ENCODE data around the genes ADAMTS15, NTM and SPATA19.

GRCh38 chr11:129930587-129931265 lies 35.3 kb upstream of the NFRKB start:
- RRBS: no CpG with 5 or more reads among the region's 13 CpGs

DNA sequence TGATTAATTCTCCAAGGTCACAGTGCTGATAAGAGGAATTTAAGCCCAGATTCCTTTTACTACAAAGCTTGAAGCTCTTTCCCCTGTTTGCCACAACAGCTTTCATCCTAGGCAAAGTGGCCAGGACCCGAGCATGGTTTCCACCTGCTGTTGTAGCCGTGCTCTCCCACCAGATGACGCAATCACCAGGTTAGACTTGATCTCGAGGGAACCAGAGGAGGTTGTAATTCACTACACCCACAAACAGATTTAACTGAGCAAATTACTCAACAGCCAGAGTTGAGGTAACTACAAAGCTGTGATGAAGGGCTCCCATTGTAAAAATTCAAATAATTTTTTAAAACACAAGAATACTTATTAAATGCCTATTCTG lies 10.3 kb downstream of the PRDM10 start:
- RRBS: no CpG with 5 or more reads among the region's 4 CpGs

GRCh38 chr11:130061938-130062359 lies 7.7 kb upstream of the APLP2 start:
- RRBS: no CpG with 5 or more reads among the region's 6 CpGs

DNA sequence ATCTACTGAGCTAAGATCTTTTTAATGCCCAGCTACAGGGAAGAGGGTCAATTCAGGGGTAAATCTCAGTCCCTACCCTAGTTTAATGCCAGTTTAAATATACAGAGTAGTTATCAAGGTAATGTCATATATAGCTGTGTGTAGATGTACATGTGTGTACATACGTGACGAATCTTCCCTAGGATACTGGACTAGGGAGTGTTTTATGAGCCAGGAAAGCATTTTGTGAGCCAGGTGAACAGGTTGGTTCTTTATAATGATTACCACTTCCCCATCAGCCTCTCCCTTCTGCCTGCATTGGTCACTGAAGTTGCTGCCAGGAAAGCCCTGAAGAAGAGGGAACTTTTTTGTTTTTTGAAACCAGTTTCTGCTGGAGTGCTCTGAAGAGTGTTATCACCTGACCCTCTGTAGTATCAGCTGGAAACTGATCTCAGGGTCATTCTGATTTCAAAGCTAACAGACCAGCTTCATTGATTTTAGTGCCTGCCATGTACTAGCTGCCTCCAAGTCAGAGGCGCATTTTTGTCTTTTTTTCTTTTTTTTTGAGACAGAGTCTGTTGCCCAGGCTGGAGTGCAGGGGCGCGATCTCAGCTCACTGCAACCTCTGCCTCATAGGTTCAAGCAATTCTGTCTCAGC lies 14.2 kb upstream of the ST14 start:
- RRBS: no CpG with 5 or more reads among the region's 5 CpGs

- RRBS: 42% methylated on average over 6 of the region's 16 CpGs
These were observed 20.4 kb downstream of the ST14 start for GRCh38 chr11:130179848-130180455.

DNA sequence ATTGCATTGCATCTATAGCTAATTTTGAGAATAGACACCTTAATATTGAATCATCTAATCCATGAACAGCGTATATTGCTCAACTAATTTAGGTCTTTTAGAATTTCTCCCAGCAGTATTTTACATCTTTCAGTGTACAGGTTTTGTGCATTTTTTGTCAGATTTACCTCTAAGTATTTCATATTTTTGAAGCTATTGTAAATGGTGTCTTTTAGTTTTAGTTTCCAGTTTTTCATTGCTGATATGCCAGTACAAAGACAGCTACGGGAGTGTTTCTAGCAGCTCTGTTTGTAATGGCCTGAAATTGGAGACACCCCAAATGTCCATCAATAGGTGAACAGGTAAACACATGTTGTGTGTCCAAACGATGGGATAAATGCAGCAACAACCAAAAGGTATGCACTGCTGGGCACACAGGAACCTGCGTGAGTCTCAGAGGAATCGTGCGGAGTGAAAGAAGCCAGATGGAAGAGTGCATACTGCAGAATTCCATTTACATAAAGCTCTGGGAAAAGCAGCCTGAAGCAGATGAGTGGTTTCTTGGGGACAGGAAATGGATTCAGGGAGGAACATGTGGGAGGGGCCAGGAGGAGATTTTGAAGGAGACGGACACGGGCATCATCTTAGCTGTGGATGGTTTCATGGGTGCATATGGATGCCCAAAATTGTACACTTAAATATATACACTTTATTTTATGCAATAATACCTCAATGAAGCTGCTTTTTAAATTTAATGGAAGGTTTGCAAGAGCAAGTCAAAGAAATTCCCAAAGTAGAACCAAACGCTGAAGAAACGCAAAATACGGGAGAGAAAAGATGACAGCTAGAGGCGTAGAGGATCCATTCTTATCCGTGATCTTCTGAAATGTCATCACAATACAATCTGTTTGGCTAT lies 24.2 kb downstream of the ST14 start:
- RRBS: no CpG with 5 or more reads among the region's 13 CpGs

DNA sequence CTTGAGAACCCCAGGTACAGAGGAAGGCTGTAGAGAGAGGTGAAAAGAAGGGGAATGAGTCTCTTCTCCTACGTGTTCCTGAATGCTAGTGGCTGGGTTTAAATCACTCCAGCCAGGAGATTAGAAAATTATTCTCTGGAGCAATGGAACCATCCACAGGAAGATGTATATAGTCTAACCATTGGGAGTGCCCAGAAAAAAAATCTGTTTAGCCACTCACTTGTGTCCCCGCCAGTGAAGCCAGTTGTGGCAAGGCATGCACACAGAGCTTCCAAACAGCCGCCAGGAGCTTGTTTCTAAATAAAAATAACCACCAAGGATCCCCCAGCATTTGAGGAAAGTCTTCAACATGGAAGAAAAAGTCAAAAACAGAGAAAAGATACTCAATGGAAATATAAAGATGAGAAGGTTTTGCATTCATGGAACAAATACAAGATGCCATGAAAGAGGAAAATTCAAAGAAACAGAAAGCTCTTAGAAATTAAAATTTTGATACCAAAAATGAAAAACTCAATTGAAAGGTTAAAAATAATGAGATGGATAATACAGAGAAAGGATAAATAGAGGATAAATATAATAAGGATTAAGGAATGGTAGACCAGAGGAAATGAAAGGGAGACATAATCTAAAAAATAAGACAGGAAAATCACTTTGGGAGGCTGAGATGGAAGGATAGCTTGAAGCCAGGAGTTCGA lies 25.3 kb downstream of the ST14 start:
- RRBS: no CpG with 5 or more reads among the region's 4 CpGs

DNA sequence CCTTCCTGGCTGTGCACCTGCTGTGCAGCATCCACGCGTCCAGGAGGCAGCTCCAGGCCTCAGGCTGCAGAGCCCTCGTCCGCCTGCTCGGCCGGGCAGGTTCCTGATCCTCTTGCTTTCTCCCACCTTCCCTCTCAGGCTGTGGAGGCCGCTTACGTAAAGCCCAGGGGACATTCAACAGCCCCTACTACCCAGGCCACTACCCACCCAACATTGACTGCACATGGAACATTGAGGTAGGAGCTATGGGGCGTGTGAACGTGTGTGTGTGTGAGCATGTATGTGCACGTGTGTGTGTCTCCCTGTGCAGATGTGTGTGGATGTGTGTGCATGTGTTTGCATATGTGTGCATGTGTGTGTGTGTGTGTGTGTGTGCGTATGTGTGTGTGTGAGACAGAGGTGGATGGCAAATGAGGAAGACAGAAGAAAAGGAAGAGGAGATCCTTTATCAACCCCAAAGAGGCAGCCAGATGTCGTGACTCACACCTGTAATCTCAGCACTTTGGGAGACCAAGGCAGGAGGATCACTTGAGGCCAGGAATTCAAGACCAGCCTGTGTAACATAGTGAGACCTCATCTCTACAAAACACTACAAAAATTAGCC lies 35.0 kb downstream of the ST14 start:
- RRBS: no CpG with 5 or more reads among the region's 13 CpGs

- RRBS: no CpG with 5 or more reads among the region's 4 CpGs
These were observed 67.9 kb downstream of the ST14 start for GRCh38 chr11:130227478-130227984.

DNA sequence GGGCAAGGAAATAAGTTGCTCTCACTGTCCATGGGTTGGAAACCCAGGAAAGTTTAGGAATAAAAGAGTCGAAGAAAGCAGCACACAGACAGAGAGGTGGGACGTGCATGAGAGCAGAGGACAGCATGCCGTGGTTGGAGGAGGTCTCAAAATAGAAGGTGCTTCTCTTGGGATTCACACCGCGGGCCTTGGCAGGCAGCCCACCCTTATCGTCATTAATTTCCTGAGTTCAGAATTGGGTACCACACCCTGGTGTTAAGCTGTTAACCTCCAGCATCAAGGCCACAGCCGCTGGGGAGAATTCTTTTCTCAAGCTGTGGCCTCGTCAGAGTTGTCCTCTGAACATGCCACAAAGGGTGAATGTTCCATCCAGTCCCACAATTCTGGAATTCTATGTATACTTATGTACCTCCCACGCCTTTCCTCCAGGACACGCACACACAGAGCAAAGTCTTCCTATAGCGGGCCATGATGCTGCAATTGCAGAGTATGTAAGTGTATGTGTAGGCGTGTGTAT lies 39.1 kb downstream of the ADAMTS8 start:
- RRBS: no CpG with 5 or more reads among the region's 12 CpGs

- RRBS: no CpG with 5 or more reads among the region's 5 CpGs
These were observed 2.2 kb downstream of the ADAMTS8 start for GRCh38 chr11:130426201-130426637.

DNA sequence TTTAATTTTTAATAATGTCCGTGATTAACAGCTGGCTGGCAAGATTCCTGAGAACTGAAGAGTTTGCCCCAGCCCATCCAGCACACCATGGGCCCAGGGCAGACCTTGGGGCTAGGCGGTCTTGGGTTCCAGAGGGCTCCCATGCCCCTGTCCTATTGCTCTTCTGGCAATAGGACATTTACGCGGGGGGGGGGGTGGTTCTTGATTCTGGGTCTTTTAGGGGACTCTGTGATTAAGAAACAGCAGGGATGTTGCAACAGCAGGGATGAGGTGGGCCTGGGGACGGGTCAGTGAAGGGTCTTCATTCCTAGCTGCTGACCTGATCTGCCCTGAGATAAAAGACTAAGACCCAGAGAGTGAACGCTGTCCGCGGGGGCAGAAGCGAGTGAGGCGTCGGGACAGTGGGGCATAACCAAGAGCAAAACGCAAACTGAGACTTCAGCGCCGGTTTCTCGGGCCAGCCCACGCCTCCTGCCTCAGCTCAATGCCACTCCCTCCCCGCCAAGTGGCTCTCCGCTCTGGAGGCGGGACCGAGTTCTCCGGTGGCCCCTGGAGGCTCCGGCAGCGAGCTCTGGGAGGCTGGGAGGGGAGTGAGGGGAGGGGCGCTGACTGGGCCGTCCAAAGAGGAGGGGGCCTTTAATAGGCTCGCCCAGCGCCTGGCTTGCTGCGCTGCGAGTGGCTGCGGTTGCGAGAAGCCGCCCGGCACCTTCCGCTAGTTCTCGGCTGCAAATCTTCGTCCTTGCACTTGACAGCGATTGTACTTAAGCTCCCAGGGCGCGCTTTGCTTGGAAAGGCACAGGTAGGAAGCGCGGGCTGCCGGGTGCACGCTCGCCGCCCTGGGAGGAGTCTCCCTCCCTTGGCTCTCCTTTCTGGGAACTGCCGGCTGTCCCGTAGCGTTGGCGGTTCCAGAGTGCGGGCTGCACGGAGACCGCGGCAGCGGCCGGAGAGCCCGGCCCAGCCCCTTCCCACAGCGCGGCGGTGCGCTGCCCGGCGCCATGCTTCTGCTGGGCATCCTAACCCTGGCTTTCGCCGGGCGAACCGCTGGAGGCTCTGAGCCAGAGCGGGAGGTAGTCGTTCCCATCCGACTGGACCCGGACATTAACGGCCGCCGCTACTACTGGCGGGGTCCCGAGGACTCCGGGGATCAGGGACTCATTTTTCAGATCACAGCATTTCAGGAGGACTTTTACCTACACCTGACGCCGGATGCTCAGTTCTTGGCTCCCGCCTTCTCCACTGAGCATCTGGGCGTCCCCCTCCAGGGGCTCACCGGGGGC lies at the start of gene ADAMTS15:
TSS of gene ADAMTS15 (plus strand) at position 667 of the 1,277 bp plus-strand sequence.
- RRBS: 1% methylated on average over 42 of the region's 81 CpGs

- RRBS: no CpG with 5 or more reads among the region's 5 CpGs
These were observed 4.6 kb downstream of the ADAMTS15 start for GRCh38 chr11:130453007-130453435.

DNA sequence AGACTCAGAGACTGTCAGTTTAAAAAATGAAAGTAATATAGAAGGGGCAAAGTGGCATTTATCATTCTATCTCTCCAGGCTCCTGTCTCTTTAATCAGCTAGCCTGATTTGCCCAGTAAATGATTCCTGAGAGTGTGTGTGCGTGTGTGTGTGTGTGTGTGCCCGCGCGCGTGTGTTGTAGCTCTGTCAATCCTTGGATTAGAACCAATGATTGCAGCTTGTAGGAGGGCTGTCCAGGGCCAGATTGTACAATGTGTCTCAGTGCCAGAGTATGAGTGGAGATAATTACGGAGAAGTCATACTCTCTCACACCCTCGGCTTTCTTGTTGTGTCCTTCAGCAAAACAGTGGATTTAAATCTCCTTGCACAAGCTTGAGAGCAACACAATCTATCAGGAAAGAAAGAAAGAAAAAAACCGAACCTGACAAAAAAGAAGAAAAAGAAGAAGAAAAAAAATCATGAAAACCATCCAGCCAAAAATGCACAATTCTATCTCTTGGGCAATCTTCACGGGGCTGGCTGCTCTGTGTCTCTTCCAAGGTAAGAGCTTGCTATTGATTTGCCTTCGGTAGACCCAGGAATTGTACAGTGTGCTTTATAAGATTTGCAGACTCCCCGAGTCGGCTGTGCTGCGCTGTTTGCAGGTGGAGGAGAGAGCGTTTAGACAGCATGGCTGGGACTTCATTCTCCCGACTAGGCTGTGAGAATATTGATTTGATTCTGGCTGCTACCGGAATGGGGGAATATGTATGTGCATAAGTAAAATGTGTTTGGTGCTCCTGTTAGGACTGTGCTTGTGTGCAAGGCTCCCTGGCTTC lies at the start of gene NTM:
TSS of gene NTM (plus strand) at position 267 of the 818 bp plus-strand sequence.
- RRBS: no CpG with 5 or more reads among the region's 16 CpGs

GRCh38 chr11:131584510-131585238 lies 214.3 kb downstream of the NTM start:
- RRBS: no CpG with 5 or more reads among the region's 19 CpGs

GRCh38 chr11:131909574-131910176 lies 539.3 kb downstream of the NTM start:
- RRBS: no CpG with 5 or more reads among the region's 10 CpGs

GRCh38 chr11:131981180-131981762 lies 610.9 kb downstream of the NTM start:
- RRBS: no CpG with 5 or more reads among the region's 9 CpGs

DNA sequence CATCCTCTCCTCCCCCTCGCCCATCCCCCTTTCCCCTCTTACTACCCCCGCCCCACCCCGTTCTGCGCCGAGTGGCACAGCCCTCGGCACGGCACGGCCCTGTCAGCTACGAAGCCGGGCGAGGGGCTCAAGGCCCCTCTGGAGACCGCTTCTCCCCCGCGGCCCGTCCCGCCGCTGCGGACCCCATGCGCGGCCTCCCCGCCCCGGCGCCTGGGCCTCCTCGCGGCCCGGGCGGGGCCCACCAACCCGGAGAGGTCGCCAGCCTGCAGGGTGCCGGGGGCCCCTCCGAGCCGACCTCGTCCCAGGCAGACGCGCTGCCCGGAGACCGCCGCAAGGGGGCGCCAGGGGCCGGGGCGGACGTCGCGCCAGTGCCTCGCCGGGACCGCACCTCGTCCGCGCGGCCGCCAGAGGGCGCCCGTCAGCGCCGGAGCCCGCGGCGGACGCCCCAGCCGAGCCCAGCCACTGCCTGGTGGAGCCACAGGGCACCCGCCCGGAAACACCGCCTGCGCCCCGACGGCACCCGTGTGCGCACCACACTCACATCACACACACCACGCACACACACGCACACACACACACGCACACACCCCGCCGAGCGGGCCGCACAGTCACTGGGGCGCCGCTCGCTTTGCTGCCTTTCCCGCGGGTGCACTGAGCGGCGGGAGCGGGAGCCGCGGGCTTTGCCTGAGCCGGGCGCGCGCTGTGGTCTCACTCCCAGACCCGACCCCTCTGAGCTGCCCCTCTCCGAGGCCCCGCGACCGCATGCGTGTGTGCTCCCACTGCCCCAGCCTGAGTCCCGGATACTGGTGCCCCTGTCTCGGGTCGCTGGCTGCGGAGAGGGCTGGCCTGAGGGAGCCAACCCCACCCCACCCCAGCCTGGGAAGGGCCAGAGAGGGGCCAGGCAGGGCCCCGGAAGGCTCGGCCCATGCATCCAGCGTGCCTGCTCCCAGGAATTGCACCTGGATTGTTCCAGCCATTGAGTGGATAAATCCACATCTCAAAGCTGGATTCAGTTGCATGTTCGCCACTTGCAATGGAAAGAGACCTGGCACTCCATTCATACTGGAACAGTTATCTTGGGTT lies 449.4 kb downstream of the OPCML start:
- RRBS: 2% methylated on average over 34 of the region's 104 CpGs

DNA sequence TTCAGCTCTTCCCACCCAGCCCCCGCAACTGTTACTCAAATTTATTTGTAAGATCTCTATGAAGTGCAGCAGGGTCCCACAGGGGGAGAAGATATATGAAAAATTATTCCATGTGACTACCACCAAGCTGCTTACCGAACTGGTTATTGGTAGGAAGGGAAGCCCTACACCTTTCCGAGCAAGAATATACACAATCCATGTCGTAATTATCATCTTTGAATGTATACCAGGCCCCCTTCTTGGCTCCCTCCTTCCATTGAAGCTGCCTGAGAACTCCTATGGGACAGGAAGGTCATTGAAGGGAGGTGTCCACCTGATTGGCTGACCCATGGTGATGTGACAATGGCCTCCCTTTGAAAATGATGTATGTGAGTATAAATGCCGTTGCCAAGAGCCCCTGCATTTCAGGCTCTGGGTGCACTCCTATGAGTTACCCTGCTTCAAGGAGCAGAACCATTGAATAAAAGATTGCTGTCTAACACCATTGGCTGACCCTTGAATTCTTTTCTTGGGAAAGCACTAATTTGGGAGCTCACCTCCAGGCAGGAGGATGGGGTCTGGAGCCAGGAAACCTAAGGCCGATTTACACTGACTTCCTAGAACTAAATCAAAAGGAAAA lies at the start of gene SPATA19:
TSS of gene SPATA19 (minus strand) at position 280 of the 619 bp plus-strand sequence.
- RRBS: no CpG with 5 or more reads among the region's 6 CpGs

GRCh38 chr11:133928512-133928969 lies 28.2 kb downstream of the IGSF9B start:
- RRBS: no CpG with 5 or more reads among the region's 7 CpGs